Upper lobe of left lung (tissue), 5 donors: ENCODE results near the gene HOXA1.

- PRO-cap, 2 experiments = no peak in any of the 2 experiments
- RAMPAGE, long total RNA, 4 experiments = no peak in any of the 4 experiments
These were observed 75.2 kb upstream of the GSDME start for GRCh38 chr7:24832491-24832832.

DNA sequence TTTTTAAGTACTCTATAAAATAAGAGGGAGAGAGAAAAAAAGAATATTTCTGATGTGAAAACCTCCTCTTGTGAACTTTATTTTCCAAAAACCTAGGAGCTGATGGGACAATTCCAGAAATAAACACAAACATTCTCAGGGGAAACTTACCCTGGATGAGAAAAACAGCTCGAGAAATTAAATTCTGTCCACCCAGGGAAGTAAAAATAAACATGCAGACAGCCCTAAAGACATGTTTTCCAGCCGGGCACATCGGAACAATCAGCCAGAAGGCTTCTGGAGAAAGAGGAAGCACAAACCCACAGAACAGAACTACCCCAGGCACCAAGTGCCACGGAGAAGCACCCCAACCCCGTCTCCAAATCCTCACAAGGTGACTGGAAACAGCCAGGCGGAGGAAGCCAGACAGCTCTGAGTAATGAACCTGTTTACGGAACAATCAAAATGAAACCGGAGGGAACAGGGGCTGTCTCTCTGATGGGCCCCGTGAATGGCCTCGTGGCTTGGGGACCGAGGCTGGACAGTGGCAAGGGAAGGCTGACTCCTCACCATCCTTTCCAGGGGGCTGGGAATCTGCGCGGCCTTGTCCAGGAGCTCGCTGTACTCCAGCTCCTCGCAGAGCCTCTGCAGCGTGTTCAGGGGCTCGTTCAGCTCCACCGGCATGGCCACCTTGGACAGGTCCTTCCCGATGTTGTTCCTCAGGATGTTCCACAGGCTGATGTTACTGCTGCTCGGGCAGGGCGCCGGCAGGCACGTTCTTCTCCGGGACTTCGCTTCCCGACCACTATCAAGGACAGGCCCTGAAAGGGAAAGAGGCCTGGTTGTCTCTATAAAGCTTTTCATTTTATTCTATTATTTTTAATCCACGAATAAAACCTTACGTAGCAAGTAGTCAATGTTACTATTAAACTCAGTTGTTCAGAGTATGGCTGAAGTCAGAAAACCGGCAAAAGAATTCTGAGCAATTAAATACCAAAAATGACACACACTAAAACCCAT is 77.0 kb upstream of the GSDME start:
- PRO-cap, 2 experiments = no peak in any of the 2 experiments
- RAMPAGE, long total RNA, 4 experiments = no peak in any of the 4 experiments

DNA sequence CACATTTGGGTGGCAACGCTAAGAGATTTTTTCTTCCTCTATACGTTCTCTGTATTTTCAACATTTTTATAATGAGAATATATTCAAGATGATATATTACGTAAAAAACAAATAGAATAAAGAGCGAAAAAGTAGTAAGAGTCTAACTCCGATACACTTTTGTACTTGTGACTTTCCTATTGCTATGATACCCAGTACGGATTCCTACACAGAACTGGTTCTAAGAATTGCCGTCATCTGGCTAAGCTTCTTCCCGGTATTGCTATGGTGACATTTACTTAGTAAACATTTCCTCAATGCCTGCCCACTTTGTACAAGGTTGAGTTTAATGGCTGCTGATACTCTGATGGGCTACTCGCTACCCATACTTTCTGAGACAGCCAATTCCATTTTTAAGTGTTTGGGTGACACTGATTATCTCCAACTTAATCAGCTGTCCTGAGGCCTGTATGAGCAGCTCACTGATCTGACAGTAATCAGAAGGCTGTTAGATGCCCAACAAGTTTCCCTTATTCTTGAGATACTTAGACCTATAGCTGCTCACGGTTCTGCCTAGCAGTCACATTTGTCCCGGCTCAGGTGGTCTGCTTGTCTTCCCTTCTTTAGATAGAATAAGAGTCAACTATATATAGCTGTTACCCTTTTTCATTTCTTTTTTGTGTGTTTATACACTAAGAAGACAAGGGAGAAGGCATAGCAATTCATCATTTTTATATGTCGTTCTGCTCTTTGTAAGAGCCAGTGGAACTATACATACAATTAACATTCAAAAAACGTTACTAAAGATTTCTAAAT is 55.5 kb downstream of the OSBPL3 start:
- PRO-cap, 2 experiments = no peak in any of the 2 experiments
- RAMPAGE, long total RNA, 4 experiments = no peak in any of the 4 experiments

DNA sequence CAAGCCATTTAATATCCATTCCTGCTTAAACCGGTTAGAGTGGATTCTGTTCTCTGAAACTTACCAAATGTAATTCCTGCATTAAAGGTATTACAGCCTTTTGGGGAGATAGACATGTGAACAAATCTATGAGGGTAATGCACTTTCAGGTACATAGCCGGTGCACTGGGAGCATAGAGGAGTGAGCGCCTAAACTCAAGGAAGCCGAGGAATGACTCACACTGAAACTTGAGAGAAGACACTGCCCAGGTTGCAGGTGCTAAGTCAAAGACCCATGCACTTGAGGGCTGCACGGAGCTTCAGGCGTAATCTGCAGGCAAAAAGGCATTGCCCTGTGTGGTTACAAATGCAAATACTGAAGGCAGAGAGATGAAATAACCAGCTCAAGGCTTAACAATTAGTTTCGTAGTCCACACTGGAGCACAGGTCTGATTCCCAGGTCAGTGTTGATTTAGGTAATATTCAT is 51.0 kb upstream of the OSBPL3 start:
- PRO-cap, 2 experiments = no peak in any of the 2 experiments
- RAMPAGE, long total RNA, 4 experiments = no peak in any of the 4 experiments

- PRO-cap, 2 experiments = no peak in any of the 2 experiments
- RAMPAGE, long total RNA, 4 experiments = start-site peak on the minus strand in 1 of 4 experiments, at chr7:25123960-25124086 at its widest, 37 reads per replicate
These were observed 1.2 kb downstream of the CYCS start for GRCh38 chr7:25123863-25124212.

GRCh38 chr7:25314636-25315244 is 86.5 kb upstream of the NPVF start:
- PRO-cap, 2 experiments = no peak in any of the 2 experiments
- RAMPAGE, long total RNA, 4 experiments = no peak in any of the 4 experiments

DNA sequence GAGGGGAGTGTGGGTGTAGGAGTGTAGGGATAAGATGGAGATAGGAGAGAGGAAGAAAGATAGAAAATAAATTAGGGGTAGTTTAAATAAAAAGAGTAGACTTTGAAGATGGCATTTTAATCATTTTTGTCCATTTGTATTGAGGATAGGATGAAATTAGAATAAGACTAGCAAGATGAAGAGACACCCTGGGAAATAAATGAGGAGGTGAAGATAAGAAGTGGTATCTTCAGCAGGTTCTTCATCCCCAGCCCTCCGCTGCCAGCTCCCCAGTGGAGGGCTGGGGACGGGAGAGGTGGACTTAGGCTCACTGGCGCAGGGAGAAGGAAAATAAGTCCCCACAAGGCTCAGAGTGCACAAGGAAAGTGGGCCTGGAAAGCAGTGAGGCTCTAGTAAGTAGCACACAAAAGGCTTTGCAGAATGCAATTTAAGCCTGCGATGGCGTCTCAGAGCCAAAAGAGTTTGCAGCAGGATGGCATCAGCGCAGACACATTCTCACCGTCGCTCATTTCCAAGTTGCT is 98.1 kb upstream of the NPVF start:
- PRO-cap, 2 experiments = no peak in any of the 2 experiments
- RAMPAGE, long total RNA, 4 experiments = no peak in any of the 4 experiments

DNA sequence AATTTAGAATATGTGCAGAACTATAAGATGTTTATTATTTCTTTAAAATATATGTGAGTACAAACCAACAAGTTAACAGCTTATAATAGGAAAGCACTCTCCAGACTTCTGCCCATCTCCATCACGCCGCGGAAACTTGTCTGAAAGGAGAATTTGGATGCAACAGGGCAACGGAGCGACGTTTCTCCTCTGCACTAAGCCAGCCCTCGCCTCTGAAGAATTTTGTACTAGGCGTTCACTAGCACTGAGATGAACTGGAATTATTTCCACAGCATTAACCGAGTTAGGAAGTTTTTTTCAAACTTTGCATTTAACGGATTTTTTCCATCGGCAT is 296.0 kb upstream of the NFE2L3 start:
- PRO-cap, 2 experiments = no peak in any of the 2 experiments
- RAMPAGE, long total RNA, 4 experiments = no peak in any of the 4 experiments

DNA sequence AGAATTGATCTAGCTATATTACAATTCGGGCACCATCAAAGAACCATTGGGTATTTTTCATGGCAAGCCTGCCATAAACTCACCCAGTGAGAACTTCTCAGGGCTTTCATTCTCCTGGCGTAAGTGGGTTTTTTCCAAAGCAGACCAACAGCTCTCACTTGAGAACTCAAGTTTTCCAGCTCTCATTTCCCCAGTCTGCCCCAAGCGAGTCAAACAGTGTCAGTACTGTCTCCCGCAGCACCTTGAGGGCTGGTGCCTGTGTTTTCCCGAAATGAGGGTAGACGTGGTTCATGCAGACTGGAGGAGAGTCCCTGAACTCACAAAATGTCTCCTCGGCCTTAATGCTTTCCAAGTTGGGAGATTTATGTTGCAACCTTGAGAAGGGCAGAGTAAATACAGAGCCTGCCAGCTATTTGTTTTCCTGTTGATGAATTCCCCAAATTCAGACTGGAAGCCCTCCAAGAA is 254.9 kb upstream of the NFE2L3 start:
- PRO-cap, 2 experiments = no peak in any of the 2 experiments
- RAMPAGE, long total RNA, 4 experiments = no peak in any of the 4 experiments

DNA sequence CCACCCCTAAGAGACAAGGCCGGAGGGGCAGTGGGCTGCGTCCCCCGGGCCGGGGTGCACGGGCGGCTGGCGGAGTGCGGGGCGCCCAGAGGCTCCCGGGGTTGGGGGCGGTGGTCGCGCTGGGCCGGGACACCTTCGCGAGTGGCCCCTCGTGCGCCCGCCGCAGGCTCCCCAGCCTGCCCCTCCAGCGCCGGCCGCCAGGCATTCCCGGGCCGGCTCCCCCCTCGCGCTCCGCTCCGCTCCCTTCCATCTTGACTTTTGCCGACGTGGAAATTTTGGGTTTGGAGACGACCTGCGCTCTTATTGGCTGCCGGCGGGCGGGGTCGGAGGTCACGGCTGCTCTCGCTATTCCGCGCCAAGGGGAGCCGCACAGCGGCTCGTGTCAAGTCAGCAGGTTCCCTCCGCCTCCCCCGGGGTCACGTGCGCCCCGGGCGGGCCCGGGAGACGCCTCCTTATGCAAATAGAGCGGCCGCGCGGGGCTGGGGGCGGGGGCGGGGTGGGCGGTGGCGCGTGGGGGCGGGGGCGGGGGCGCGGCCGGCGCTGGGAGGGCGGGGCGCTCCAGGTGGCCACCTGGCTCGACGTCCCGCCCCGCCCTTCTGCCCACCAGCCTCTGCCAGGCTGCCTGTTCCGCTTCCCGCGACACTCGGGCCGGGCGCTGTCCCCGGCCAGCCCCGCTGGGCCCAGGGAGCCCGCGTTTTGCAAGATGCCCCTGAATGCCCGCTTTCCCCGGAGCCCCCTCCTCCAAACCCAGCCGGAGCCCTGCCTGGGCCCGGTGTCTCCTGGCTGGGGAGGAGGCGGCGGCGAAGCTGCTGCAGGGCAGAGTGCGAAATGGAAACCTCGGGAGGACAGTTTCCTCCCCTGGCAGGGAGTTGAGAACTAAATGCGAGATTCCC is 200.9 kb upstream of the NFE2L3 start:
- PRO-cap, 2 experiments = peak in 2 of 2 experiments; most common plus-strand start position 642 of the sequence (in 1); most common minus-strand start position 253 of the sequence (in 1)
- RAMPAGE, long total RNA, 4 experiments = no peak in any of the 4 experiments

DNA sequence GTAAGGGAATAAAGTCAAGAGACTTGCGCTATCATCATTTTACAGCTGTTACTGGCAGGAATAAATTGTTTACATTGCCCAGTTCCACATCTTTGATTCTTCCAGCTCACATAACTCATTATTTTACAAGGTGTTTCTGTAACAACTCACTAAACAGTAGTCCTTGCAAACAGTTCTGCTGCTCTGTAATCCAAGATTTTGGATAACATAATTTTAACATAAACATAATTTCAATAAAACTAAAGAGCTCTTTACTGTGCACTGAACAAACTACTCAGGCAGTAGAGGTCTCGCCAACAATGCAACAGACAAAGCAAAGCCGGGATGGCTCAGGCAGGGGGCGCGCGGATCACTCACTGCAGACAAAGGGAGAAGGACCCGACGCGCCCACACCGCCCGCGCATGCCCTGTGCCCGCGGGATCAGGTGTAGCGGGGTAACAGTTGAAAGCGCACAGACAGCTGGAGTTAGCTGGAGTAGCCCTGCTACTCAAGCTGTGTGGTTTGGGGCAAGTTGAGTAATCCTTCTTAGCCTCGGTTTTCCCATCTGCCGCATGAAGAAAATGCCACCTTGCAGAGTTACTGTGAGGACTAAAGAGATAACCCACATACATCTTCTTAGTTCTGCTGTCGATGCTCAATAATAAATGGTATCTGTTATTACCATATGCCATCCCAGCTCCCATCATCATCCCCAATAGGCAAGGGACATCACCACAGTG is 73.1 kb upstream of the NFE2L3 start:
- PRO-cap, 2 experiments = no peak in any of the 2 experiments
- RAMPAGE, long total RNA, 4 experiments = no peak in any of the 4 experiments

- PRO-cap, 2 experiments = no peak in any of the 2 experiments
- RAMPAGE, long total RNA, 4 experiments = start-site peak on the plus strand in 2 of 4 experiments, at chr7:26152687-26153303 at its widest, 7 to 9 reads per replicate
These were observed 711 bp downstream of the NFE2L3 start for GRCh38 chr7:26152550-26153267.

GRCh38 chr7:26166914-26167534 is 15.0 kb downstream of the NFE2L3 start:
- PRO-cap, 2 experiments = no peak in any of the 2 experiments
- RAMPAGE, long total RNA, 4 experiments = no peak in any of the 4 experiments

- PRO-cap, 2 experiments = peak in 1 of 2 experiments; most common minus-strand start chr7:26180134 (in 1)
- RAMPAGE, long total RNA, 4 experiments = start-site peak on the minus strand in 1 of 4 experiments, at chr7:26180234-26180564 at its widest, 6 reads per replicate
These were observed 20.7 kb downstream of the HNRNPA2B1 start for GRCh38 chr7:26179539-26180549.

- PRO-cap, 2 experiments = no peak in any of the 2 experiments
- RAMPAGE, long total RNA, 4 experiments = start-site peak on the minus strand in 1 of 4 experiments, at chr7:26197378-26197406 at its widest, 139 reads per replicate
These were observed 3.1 kb downstream of the HNRNPA2B1 start for GRCh38 chr7:26197289-26198075.

GRCh38 chr7:26198076-26198492 is 2.5 kb downstream of the HNRNPA2B1 start:
- PRO-cap, 2 experiments = no peak in any of the 2 experiments
- RAMPAGE, long total RNA, 4 experiments = no peak in any of the 4 experiments

GRCh38 chr7:26321473-26321726 is 29.7 kb downstream of the SNX10 start:
- PRO-cap, 2 experiments = no peak in any of the 2 experiments
- RAMPAGE, long total RNA, 4 experiments = no peak in any of the 4 experiments

- PRO-cap, 2 experiments = no peak in any of the 2 experiments
- RAMPAGE, long total RNA, 4 experiments = no peak in any of the 4 experiments
These were observed 55.0 kb downstream of the SNX10 start for GRCh38 chr7:26346417-26347329.

DNA sequence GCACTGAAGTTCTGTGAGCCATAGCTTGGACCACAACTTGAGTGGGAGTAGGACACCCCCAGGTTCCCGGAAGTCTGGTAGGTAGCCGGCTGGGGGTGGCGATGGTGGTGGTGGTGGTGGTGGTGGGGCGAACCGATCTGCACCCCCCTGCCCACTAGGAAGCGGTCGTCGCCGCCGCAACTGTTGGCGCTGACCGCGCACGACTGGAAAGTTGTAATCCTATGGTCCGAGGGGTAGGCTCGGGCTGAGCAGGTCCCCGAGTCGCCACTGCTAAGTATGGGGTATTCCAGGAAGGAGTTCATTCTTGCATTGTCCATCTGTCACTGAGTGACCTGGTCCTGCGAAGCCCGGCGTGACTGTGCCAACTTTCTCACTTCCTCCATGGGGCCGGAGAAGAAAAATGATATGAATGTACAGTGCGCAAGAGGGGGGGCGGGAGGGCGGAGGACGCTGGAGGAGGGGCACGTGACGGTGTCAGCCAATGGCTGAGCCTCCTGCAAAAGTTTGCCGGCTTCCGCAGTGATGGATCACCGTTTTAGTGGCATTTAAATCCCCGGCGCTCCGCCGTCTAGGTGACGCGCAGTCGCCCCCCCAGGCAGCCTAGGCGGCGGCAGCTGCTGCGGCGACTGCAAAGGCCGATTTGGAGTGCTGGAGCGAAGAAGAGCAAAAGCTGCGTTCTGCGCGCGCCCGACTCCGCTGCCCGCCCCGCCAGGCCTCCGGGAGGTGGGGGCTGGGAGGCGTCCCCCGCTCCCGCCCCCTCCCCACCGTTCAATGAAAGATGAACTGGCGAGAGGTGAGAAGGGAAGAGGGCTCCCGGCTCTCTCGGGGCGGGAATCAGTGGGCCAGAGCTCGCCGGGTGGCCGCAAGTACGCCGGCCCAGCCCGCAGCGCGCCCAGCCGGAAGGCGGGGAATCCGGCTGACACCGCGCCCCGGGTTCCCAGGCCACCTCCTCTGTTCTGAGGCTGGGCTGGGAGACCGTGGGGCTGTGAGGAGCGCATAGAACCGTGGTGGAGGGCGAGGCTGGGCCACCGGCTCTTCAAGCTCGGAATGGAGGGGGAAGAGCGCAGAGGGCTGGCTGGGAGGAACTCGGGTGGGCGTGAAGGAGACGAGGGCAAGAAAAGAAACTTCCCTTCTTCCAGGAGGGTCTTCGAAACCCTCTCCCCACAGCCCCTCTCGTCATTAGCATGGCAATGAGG is at the start of gene HOXA1:
HOXA1 (minus strand) TSS at position 405 of the 1,196 bp plus-strand sequence.
- PRO-cap, 2 experiments = peak in 2 of 2 experiments; most common plus-strand start position 631 of the sequence (in 2); most common minus-strand start position 358 of the sequence (in 1)
- RAMPAGE, long total RNA, 4 experiments = start-site peak on the plus strand in 2 of 4 experiments, centred at positions 579 to 587 of the sequence, 22 to 23 reads per replicate

DNA sequence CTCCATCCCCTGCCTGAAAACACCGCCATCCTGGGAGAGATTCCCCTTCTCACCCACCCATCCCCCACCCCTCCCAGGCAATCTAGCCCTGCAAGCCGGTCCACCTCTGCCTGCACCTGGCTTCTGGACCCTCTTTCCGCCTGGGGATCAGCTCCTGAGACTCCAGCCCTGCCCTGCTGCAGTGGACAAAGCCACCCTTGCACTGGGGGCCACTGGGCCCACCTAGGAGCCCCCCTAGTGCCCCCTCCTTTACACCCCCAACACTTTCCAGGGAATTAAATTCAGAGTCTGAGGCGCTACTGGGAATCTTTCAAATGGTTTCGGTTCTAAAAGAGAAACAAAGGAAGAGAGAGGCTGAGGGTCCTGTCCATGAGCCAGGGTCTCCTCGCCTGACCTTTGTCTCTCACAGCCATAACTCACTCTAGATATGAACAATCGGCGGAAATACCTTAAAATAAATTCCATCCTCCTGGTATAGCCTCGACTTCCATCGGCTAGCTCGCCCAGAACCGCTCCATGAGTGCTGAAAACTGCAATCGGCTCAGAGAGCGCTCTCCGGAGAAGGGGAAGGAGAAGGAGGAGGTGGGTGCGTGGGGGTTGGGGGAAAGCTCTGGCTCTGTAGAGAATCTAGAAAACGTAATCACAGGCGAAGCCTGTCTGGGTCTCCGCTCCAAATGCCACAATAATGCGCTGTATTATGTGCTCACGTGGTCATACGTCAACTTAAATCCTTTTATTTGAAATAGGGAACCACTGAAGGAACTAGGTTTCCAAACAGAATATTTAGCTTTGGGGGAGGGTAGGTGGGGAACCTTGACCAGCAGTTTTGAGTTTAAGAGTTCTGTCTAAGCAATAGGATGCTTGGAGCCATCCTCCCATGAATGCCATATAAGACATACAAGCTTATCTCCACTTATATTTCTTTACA is 12.6 kb downstream of the HOXA4 start:
- PRO-cap, 2 experiments = peak in 2 of 2 experiments; most common plus-strand start position 506 of the sequence (in 1); most common minus-strand start position 687 of the sequence (in 1)
- RAMPAGE, long total RNA, 4 experiments = start-site peak on the minus strand in 1 of 4 experiments, centred at position 742 of the sequence, 6 reads per replicate